Endodermal cell (in vitro differentiated cells): ENCODE data around the gene ZDHHC7.

DNA sequence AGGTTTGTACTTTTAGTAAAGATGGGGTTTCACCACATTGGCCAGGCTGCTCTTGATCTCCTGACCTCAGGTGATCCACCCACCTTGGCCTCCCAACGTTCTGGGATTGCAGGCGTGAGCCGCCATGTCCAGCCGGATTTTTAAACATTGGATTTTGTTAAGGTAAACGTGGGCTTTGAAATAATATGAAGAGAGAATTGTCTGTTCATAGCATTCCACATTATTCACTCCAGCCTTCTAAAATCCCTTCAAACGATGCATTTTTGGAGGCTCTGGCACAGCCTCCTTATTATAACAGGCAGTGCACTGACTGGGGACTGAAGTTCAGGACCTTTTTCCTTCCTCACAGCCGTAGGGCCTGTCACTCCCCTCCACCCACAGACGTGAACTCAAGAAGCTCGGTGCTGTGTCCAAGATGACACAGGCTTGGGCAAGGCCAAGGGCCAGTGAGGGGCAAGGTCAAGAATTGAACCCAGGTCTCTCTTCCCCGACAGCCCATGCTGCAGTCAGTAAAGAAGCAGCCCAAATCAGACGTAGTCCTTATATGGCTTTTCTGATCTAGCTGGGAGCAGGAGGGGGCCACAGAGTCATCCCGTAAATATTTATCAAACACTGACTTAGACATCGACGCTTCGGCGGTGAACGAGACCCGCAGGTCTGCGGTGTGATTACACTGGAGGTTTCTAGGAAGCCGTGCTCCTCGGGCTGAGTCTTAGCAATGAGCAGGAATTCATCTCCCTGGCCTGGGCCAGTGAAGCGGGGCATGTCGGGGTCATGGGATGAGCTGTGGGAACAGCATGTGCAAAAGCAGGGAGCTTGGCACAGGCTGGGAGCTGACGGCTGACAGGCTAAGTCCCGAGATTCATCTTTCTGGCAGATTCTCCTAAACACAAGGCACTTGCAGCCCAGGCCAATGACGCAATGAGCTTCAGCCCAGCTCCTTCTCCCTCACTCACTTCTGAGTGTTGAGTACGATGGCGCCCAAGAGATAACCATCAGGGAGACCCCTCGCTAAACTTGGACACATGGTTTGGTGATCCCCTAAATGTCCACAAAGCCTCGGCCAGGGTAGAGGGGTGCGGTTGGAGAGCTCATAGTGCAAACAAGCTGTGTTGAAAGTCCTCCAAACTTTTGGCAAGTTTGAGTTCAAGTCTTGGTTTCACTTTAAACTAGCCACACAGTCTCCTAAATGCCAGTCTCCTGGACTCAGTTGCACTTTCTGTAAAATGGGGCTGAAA is 12.5 kb downstream of the CRISPLD2 start:
- PRO-cap = no peak

DNA sequence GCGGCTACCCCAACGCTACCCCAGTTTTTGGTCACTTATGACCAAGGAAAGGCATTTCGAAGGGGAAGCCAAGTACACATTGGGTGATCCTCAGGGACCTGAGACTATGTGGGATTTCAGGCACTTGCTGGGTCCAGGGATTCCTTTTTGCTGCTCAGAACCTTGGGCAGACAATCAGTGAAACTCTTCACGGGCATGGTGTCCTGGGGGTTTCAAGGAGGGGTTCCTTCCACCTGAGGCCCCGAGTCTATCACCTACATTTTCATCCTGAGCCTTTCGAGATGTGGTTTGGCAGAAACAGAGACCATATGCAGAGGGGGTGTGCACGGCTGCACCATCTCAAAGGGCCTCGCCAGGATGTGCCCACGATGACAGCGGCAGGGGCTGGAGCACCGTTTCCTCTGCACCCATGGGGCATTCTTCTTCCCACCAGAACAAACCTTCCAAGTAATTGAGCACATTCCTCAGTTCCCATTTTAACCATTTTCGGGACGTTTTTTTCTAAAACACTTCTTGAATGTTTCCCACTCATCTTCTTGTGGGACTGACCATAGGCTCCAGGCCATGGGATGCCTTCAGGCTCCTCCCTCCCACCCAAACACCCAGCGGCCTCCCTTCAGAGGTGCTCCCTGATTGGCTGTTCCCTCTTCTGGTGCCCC is 26.7 kb downstream of the ZDHHC7 start:
- PRO-cap = no peak

DNA sequence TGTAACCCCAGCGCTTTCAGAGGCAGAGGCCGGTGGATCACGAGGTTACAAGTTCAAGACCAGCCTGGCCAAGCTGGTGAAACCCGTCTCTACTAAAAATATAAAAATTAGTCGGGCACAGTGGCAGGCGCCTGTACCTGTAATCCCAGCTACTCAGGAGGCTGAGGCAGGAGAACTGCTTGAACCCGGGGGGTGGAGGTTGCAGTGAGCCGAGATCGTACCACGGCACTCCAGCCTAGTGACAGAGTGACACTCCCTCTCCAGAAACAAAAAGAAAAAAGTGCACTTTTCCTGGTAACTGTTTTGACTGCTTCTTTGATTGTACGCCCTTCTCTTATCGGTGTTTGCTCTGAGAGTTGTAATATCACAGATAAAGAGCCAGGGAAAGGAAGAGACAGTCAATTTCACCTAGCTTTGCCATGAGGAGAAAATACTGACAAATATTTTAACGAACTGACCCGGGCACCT is 19.1 kb downstream of the ZDHHC7 start:
- PRO-cap = no peak

DNA sequence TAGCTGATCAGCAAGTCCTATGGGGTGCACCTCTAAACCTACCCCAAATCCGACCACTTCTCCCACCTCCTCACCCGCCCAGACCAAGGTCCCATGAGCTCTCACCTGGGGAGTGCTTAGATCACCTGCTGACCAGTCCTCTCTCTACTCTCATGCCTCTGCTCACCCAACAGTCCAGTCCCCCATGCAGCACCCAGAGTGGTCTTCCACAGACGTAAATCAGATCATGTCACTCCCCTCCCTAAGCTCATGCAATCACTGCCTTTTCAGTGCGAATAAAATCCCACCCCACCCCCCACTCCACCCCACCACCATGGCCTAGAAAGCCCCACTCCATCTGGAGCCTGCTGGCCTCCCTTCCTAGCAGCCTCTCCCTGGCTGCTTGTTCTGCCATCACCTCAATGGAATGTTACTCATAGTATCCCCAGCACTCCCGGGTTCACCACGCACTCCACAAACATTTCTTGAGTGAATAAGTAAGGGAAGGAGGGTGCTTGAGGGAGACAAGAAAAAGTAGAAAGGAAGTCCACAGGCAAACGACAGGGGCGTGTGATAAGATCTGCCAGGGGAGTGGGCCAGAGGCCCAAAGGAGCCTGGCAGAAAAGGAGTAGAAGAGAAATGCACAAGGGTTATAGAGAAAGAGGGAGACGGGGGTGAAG is 7.0 kb downstream of the ZDHHC7 start:
- PRO-cap = no peak

- PRO-cap = bidirectional peak, plus-strand start at chr16:85011584, minus-strand start at chr16:85011535
These were observed at the start of gene ZDHHC7 for GRCh38 chr16:85011370-85011684. ZDHHC7 (minus strand) TSS chr16:85011535.

DNA sequence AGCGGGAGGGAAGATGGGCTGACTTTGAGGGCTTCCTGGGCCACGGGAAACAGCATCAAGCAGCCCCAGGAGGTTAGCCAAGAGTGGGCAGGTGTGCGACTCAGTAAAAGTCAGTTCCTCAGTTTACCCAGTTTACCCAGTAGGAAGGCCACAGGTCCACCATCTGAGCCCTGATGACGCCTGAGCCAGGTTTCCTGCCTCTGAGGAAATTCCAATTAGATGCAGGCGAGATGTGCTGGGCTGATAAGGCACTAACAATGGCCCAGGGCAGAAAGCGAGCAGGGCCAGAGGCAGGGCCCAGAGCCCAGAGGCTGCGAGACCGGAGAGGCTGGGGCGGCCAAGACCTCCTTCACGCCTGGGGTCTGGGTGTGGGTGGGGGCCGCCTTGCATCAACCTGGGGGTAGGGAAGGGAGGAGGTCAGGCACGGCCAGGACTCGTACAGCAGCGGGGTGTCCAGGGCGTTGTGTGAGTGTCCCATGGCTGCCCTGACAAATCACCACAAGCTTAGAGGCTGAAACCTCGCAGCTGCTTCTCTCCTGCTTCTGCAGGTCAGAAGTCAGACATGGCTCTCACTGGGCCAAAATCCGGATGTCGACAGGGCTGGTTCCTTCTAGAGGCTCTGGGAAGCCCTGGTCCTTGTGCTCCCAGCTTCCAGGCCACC is 32.0 kb upstream of the CIBAR2 start:
- PRO-cap = no peak

DNA sequence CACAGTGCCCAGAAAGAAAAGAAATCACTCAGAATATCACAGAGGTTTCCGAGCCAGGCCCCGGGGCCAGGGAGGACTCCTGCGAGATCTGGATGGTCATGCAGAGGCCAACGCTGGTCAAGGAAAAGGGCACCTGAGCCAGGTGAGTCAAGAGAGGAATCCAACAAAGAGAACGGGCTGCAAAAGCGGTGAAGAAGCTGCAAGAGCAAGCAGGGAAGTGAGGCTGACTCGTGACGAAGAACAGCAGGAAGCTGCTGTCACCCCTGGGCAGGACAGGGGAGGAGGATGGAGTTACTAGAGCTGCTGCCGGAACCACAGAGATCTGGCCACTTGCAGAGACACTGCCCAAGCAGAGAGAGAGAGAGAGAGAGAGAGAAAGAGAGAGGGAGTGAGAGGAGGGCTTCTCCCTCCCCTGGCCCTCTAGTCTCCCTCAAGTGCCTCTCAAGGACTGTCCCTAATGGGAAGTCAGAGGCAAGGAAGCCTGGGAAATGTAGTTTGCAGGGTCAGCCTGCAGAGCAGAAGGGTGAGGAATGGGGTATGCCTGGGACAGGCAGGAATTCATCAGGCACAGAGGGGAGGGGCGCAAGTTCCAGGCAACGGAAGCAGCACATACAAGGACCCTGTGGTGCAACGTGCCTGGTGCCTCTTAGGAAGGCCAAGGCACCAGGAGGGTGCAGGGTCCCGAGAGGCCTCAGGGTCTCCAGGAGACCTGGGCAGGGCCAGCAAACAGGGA is 45.6 kb upstream of the CIBAR2 start:
- PRO-cap = bidirectional peak, plus-strand start at position 649 of the sequence, minus-strand start at position 431 of the sequence

GRCh38 chr16:85232336-85232714 is 120.1 kb upstream of the CIBAR2 start:
- PRO-cap = no peak

DNA sequence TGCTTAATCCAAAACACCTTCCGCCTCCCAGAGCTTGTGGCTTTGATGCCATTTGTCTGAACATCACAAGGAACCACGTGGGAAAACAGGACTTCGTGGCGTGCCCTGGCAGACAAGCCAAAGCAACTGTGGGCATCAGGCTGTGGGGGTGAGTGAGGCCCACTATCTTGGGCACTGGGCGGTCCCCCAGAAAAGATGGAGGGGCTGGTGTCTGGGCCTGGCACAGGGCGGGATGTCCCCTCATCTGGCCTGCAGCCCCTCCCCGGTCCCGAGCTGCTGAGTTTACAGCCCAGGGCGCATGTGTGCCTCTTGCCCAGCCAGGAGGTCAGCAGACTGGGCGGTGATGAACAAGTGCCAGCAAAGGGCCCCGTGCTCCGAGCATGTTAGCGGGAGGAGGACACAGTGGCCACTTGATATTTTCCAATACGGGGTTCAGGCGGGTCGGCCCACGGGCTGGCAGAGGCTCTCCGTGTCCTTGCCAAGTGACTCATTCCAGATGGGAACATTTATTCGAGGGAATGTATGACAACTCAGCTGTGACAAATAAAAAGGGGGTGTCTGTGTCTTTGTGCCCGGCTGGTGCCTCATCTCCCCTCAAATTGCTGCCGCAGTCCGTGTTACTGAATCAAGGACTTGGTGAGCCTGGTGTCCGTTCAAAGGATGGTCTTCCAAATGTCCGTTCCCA is 173.7 kb upstream of the CIBAR2 start:
- PRO-cap = no peak

DNA sequence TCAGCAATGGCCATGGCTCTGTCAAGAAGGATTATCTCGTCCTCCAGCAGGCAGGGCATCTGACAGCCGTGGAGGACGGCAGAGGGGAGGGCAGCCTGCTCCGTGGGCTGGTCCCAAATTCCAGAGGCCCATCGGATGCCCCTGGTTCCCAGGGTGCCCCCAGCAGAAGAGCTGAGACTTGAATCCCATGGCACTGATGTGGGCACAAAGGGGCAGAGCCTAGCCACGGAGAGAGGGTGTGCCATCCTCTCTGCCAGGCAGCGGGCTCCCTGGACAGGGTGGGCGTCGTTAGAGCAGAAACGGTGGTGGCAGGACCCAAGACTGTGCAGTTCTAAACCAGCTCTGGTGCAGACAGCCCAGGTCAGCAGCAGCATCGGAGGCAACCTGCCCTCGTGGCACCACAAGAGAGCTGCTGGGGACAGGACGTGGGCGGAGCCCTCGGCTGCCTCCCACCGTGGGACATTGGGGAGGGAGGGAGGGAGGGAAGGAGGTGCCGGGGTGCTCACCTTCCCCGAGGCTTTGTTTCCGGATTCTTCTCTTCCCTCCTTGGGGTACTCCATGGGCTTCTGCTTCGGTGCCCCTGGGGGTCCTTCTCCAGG is 198.9 kb upstream of the CIBAR2 start:
- PRO-cap = no peak

- PRO-cap = no peak
These were observed 249.5 kb upstream of the CIBAR2 start for GRCh38 chr16:85361430-85362472.

DNA sequence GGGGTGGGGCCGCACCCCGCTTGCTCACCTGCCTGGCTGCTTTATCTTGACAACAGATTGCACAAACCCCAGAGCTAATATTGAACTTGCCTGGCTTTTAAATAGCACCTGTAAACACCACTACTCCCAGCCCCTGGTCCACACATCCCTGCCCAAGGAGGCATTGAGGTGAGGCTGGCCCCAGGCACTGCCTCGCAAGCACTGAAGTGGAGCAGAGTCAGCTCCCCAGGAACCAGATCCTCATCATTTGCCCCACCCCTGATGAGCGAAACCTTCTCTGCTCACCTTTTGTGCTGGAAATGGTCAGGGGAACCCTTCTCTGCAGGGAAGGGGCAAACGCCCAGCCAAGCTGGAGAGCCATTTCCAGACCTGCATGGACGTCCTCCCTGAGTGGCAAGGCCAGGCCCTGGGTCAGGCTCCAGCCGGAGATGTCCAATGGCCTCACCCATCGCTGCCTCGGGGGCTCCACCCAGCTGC is 190.2 kb upstream of the GSE1 start:
- PRO-cap = no peak

- PRO-cap = no peak
These were observed 152.5 kb upstream of the GSE1 start for GRCh38 chr16:85460354-85461341.

DNA sequence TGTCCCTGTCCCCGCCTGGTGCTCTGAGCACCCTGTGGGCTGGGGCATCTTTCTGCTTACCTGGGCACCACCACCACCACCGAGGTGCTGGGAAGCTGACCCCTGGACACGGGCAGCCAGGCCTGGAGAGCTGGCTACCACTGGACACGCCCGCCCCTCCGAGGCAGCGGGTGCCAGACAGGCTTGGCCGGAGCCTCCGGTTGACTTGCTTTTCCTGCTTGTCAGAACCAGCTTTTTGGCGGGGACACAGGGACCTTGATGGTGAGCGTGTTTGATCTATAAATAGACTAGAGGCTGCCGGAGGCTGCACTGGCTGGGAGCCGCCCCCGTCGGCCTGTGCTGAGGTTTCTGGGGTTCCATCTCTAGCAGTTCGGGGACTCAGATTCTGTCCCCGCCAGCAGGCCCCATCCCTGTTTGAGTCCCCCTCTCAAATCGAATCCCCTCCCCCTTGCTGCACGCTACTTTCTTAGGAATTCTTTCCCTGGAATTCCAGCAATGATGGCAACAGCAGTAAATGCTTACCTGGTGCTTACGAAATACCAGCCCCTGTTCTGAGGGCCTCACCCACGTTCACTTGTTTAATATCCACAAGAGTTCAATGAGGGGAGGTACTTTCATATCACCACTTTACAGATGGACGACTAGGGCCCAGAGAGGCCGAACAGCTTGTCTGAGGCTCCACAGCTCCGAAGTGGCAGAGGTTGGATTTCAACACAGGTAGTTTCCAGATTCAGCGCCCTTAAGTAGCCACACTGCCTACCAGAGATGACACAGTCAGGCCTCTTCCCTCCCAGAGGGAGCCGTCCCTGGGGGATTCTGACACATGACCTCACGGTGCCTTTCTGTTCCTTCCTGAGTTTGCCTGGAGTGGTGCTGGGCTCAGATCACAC is 120.9 kb upstream of the GSE1 start:
- PRO-cap = no peak

DNA sequence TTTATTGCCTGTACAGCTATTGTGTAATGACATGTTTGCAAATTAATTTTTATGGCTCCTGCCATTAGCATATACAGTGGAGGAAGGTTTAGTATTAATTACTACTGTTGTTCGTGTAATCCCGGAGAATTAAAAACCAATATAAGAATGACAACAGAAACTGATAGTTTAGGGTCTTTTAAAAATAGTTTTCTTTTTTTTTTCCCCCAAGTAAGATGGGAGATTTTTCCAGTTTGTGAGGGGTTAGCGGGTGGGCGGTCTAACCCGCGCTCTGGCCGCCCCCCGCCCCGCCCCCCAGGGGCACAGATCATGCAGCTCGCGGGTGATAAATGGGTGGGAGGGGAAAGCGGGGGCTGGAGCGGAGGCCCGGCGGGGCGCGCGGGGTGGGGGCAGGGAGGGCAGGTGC is 60.3 kb upstream of the GSE1 start:
- PRO-cap = no peak

DNA sequence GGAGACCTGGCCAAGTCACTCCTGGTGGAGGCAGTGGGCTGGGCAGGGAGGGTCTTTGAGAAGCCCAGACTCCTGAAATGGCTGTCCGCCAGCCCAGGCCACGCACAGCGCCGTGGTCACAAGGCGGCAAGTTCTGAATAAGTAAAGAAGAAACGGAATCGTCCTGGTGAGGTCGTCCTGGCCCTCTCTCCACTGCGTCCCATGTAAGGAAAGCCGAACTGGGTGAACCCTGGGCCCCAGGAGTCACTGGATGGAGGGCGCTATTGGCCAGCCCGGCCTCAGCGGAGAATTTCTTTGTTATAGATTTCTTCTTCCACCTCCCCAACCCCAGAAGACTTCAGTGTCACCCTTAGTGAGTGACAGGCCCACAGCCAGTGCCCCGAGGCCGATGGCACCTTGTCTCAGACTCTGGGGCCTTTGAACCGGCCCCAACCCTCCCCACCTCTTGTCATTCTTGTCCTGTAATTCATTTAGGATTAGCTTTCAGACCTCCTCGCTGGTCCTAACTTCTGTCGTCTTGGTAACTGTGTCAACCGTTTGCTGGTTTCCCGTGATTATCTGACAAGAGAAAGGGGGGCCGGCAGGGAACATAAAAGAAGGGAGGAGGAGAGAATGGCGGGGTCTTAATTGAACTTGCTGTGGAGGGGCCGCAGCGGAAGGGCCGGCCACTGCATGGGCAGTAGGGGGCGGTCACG is 46.7 kb upstream of the GSE1 start:
- PRO-cap = no peak

DNA sequence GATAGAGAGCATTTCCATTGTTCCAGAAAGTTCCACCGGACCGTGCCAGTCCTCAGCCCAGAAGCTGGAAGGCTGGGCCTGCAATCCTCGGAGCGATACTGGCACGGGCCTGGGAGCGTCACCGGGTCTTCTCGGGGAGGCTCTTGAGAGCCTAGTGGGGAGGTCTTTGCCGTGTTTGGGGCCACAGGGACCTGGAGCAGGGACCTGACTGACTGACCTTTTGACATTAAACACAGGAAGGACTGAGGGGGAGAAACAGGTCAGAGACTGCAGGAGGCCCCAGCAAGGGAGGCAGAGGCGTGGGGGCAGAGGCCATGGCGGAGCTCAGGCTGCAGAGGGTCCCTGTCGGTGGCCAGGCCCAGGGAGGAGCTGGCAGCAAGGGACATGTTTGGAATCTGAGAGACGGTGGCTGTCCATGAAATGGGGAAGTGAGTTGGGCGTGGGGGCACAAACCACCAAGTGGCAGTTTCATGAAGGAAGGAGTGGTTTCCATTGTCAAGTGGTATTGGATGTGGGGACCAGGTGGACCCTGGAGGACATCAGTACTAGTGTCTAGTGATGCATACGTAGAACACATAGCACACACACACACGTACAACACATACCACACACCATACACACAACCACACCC is 41.6 kb upstream of the GSE1 start:
- PRO-cap = no peak

DNA sequence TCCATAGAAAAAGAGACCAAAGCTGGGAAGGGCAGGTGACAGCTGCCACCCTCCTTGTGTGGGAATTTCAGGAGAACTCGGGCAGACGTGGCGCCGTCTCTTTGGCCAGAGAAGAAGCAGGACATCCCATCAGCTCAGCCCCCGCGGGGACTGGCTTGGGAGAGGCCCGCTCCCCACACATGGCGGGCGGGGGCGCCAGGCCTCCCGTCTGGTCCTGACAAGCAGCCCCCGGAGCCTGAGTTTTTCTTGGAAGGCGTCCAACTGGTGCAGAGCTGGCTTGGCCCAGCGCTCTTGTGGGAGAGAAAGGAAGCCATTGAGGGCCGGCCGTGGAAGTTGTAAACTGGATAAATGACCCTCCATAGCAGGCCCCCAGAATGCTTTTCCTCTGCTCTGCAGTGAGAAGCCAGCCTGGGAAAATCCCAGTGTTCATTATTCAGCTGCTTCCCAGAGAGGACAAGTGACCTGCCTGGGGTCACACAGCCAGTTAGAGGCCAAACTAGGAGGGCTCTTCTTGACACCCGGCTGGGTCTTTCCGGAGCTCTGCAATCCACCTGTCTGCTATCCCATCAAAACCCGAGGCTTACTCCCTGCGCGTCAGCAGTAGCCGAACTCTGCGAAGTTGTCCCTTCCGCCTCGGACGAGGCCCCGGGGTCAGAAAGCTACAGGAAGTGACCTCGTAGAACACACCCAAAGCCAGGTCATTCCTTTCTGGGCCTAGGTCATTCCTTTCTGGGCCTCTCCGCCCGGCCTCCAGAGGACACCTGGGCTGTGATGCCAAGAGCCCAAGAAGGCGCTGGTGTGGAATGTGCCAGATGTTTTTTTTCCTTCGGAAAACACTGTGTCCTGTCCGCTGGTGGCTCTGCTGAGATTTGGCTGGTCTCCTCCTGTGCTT is 39.0 kb upstream of the GSE1 start:
- PRO-cap = no peak

DNA sequence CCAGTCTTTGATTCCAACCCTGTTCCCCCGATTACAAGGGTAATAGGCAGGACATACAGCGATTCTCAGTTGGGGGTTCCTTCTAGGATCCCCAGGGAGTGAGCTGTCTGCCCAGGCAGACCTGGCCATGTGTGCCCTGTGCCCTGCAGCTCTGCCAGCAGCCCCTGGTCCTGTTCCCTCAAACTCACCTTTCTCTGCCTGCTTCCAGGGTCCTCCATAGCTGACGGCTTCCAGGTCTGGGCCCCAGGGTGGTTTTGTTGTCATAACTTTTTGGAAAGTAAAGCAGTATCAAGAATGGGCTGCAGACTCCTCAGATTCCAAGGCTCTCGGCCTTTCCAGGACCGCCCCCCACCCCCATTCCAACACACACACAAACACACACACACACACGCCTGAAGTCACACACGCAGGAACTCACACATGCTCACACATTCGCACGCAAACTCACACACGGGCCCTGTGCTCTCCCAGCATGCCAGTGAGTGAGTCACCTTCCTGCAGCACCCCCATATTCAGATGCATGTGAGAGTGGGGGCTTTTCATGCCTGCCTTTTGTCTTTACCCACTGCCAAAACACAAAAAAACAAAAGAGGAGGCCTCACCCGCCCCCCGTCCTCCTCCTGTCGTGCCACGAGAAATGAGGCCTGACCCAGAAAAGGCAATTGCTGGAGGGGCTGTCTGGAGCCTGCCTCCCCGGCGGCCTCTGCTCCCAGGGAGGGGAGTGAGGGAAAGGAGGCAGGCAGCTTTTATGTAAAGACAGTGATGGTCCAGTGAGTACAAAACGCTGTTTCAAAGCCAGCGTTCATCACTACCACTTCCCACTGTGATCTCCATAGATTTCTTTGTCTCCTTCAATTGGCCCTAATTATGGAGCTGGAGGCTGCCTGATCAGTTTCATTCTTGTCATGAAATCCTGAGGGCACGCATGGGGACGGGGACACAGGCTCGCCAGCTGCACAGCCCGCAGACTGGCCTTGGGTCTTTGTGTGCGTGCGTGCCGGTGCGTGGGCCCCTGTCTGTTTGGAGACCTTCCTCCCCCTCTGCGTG is 29.6 kb upstream of the GSE1 start:
- PRO-cap = no peak

DNA sequence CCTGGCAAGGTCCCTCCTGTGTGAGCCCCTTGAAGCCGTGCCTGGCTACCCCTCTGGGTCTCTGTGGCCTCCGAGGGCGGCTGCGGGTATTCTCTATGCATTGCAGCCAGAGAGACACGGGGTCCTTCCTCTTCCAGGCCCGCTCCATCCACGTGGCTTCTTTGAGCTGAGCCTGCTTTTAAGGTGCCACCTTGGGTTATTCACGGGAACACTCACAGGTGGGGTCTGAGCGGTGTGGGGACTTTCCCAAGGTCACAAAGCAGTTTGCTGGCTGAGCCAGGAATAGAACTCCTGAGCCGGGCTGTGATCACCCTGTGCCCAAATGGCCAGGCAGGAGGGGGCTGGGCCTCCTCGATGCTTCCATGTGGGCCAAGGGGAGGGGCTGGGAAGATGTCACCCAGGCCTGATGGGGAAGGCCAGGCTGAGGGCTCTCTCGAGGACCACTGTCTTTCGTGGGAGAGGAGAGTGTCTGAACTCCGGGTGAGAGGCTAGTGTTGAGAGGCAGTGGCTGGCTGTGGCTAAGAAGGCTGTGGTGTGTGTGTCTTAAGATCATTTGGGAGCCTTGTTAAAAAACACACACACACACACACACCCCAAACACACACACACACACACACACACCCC is 13.0 kb upstream of the GSE1 start:
- PRO-cap = no peak